AG08470 (cell line): ENCODE data around the gene TSHZ1.

DNA sequence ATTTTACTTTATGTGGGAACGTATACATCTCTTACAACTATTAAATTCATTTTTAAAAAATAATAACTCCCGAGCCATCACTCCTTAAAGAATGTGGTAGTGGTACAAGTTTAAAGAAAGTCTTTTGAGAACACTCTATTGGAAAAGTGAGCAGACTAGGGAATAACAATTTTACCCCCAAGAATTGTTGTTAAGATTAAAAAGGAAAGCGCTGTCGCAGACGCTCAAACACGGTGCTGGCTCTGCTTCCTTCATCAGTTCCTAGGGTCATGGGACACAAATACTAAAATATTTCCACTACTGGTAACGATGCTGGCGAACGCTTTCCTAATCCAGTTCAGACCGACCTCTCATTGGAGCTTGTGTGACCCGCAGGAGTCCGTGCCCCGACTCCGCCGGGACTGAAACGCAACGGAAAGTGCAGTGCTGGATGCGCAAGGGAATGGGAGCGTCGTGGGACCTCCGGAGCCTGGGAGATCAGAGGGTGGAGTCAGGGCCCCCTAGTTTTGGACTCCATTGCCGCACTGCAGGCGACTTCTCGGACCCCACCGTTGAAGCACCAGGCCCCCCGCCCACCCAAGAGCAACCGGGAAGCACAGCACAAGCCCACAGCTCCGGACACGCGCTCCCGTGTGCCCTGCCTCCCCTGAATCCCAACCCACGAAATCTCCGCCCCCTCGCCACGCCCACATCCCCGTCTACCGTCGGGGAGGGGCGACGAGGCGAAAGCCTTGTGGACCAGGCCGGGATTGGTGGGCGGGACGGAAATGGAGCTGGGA lies 580 bp upstream of the CNDP2 start:
- RRBS = 2% methylated on average over 7 of the region's 44 CpGs

GRCh38 chr18:74635039-74635414 lies 37.4 kb downstream of the ZNF407 start:
- RRBS = no CpG with 5 or more reads among the region's 6 CpGs

GRCh38 chr18:74977924-74978450 lies 231.0 kb downstream of the PTGR3 start:
- RRBS = no CpG with 5 or more reads among the region's 7 CpGs

DNA sequence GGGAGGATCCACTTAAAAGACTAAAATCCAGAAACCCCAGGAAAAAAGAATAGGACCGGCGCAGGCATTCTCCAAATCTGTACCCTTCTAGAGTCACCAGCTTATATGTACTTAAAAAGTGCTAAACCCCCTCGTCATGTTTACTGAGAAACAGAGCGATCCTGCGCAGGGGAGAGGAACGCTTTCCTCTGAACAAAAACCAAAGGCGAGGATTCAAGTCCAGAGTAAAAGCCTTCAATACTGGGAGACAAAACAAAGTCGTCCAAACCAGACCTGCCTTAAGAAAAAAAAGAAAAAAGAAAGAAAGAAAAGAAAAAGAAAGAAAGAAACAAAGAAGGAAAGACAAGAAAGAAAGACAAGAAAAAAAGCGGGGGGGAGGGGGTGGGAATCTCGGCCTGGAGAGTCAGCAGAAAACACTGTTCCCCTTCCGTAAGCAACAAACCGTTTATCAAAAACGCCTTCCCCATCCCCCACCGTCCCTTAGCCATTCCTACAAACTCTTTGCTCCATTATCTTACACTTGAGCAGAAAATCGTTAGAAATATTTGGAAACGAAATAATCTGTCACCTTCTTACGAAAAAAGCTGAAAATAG lies 3.4 kb downstream of the PTGR3 start:
- RRBS = no CpG with 5 or more reads among the region's 17 CpGs

- RRBS = no CpG with 5 or more reads among the region's 14 CpGs
These were observed at the start of gene TSHZ1 for GRCh38 chr18:75210309-75211036. TSHZ1 (plus strand) TSS chr18:75210797.

- RRBS = no CpG with 5 or more reads among the region's 12 CpGs
These were observed 17.2 kb downstream of the TSHZ1 start for GRCh38 chr18:75227585-75228316.

DNA sequence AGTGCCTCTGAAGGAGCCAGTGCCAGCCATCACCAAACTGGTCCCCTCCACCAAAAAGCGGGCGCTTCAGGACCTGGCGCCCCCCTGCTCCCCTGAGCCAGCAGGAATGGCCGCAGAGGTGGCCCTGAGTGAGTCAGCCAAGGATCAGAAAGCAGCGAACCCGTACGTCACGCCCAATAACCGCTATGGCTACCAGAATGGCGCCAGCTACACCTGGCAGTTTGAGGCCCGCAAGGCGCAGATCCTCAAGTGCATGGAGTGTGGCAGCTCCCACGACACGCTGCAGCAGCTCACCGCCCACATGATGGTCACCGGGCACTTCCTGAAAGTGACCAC lies 75.8 kb downstream of the TSHZ1 start:
- RRBS = no CpG with 5 or more reads among the region's 16 CpGs

DNA sequence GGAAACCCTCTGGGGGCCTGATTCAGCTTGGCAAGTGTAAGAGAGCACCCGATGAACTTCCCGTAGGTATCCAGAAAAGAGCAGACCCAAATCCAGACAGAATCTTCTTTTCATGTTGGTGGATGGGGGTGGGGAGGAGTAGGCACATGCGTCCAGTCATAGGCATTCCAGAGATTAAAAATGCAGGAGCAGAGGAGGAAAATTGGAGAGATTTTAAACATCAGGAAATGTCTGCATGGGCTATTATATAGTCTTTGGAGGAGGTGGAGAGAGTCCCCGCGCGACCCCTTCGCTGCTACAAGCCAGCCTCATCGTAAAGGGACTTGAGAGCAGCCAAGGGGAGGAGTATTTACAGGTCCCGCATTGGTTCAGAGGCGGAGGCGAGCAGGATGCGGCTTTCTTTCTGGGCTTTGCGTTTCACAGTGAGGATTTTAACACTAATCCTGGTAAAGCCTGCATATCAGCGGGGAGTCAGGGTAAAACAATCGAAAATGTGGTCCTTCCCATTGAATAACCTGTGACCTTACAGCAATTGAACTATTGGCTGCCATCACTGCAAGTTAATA lies 20.2 kb downstream of the SMIM21 start:
- RRBS = no CpG with 5 or more reads among the region's 15 CpGs

GRCh38 chr18:76371333-76372196 lies 123.5 kb downstream of the ZNF516 start:
- RRBS = 97% methylated on average over 15 of the region's 40 CpGs

DNA sequence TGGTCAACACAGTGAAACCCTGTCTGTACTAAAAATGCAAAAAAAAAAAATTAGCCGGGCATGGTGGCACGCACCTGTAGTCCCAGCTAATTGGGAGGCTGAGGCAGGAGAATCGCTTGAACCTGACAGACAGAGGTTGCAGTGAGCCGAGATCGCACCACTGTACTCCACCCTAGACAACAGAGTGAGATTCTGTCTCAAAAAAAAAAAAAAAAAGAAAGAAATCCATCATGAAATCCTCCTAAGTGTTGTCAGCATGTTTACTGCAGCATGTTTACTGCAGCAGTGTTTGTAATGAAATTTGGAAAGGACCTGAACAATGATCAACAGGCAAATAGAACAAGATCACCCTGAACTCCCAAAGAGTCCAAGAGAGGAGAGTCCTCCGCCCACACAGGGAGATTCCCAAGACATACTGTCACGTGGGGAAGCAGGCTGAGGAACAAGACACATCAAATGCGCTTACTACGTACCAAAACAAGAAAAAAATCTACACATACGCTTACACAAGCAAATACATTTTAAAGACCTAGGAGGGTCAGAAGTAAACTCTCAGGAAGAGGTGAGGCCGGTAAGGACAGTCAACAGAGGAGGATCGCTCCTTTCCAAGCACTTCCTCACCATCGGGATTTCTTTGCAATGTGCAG lies 66.7 kb downstream of the ZNF516 start:
- RRBS = no CpG with 5 or more reads among the region's 13 CpGs

- RRBS = no CpG with 5 or more reads among the region's 10 CpGs
These were observed 8.7 kb downstream of the ZNF516 start for GRCh38 chr18:76486159-76486902.

GRCh38 chr18:76490318-76491269 lies 4.4 kb downstream of the ZNF516 start:
- RRBS = 1% methylated on average over 18 of the region's 55 CpGs

- RRBS = no CpG with 5 or more reads among the region's 51 CpGs
These were observed 2.2 kb downstream of the ZNF516 start for GRCh38 chr18:76492618-76493496.

GRCh38 chr18:76503417-76503967 lies 8.4 kb upstream of the ZNF516 start:
- RRBS = no CpG with 5 or more reads among the region's 8 CpGs

- RRBS = 33% methylated on average over 1 of the region's 27 CpGs
These were observed 27.0 kb upstream of the ZNF516 start for GRCh38 chr18:76521706-76522785.

DNA sequence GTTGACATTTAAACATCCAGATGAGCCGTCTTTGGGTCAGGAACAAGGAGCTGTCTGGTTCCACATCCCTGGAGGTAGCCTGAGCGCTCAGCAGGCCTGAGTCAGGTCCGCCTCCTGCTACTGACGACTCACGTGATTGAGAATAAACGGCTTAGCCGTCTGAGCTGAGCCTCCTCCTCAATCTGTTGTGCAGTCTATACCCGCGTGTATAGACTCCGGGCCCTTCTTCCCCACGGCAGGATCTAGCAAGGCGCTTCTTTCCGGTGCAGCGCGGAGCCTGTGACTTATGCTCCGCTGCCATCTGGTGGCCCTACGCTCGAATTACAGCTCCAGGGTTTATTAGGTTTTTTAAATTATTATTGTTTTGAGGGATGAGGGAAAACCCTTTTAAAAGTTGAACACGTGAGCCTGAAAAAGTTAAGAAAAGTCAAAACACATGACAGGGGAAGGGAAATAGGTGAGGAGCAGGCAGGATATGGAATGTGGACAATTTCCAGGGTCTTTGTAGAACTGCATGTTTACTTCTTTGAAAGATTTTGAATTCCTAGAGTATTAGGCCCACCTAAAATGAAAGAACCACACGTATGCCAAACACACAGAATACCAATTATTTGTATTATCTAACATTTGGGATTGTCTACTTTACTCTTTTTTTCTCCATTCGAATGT lies 112.5 kb upstream of the ZNF236 start:
- RRBS = no CpG with 5 or more reads among the region's 21 CpGs

DNA sequence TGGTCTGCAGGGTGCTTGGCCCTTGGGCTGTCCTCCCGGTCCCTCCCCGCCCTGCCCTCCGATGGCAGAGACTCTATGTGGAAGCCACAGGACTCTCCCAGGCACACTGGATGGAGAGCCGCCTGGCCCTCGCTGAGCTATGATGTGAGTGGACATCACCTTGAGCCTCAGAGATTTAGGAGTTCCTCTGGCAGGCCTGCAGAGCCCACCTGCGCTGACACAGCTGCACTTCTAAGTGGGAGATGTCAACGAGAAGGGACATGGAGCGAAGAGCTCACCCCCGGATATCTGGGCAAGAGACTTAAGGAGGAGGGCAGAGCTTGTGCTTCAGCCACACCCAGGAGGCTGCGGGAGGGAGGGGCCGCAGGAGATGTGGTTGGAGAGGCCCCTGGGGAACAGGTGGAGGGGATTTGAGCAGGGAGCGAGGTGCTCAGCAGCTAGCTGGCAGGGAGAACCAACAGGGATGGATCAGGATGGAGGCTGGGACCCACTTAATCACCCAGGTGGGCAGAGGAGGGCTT lies 78.5 kb downstream of the MBP start:
- RRBS = no CpG with 5 or more reads among the region's 12 CpGs

- RRBS = no CpG with 5 or more reads among the region's 3 CpGs
These were observed 46.5 kb downstream of the MBP start for GRCh38 chr18:77086052-77086497.

DNA sequence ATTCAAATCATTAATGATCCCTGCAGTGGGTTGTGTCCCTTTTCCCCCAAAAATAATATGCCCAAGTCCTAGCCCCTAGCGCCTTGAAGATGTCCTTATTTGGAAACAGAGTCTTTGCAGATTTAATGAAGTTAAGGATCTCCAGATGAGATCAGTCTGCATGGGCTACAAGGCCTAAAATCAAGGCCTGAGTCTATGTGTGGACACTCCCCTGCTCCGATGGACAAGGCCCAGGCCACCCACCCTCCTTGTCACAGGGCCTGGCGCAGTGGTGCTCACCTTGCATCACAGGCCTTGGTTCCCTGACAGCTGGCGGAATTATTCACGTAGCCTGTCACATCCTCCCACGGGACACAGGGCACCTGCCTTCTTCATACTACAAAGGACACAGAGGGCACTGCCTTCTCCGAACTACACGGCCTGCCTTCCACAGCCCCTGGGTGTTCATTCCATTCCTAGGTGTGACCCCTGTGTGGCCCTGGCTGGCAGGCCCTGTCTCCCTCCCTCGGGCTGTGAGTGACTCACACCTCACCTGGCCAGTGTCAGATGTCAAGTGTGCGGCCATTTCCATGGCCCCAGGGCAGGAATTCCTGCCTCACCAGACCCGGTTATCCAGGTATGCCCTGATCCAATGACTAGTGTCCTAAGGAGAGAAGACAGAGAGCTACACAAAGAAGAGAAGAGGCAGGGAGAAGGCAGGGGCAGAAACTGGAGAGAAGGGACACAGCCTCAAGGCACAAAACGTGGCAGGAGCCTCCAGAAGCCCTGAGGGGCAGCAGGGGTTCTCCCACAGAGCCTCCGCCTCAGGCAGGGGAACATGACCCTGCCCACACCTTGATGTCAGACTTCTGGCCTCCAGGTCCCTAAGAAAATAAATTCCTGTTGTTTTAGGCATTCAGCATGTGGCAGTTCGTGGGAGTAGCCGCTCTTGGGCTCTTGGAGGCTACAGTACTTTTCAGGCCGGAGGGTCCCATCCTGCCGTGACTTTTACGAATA lies 43.5 kb downstream of the MBP start:
- RRBS = no CpG with 5 or more reads among the region's 18 CpGs

DNA sequence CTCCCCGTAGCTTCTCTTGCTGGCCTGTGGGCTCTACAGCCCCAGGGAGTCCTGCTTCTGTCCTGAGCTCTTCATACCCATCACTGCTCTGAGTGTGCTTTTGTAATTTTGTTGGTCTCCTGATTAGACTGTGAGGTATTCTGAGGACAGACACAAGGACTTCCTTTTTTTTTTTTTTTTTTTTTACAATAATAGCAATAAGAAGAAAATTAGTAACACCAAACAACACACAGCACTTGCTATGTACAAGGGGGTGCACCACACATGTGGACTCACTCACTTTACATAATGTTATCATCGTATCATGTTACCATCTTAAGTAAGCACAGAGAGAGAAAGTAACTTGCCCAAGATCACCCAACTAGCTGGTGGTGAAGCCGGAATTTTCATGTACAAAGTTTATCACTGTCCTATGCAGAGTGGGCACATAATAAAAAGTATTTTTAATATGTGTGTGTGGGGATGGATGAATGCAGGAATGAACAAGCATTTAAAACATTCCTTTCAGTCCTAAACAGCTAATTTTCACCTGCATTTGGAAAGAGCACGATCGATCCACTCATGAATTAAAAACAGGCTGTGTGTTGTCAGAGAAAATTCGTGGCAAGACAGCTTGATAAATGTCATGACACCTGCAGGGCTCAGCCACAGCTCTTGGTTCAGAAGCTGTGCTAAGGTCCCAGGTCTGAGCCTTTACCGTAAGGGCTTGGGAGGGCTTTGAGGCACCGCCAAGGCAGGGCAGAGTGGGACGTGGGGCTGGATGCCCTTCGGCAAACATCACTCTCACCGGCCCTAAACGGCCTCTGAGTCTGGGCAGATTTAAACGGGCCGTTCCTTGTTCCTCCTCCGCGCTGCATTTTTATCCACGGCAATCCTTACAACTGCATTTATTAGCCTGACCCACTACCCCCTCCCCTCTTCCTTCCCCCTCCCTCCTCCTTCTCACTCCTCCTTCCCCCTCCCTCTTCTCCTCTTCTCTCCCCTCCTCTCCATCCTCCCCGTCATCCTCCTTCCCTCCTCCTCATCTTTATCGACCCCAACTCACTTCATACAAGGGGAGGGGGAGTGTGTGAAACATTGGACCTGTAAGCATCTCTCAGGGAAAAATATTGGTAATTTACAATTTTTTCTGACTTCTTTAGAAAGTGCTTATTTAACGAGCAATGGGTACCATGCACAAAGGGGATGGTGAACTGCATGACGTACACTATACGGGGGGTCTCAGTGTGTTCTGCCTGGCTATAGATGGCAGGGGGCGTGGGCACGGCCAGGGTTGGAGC lies 34.1 kb downstream of the MBP start:
- RRBS = no CpG with 5 or more reads among the region's 24 CpGs